GM19240 (cell line): ENCODE results near the genes PLEKHO1, MRPS21, CDC42SE1 and RFX5.

- RRBS = 4% methylated on average over 39 of the region's 130 CpGs
These were observed at the start of gene PLEKHO1 for GRCh38 chr1:150149324-150150378. TSS of gene PLEKHO1 (plus strand) at chr1:150149916.

GRCh38 chr1:150162811-150164000, 13.5 kb downstream of the PLEKHO1 start:
- RRBS = no CpG with 5 or more reads among the region's 16 CpGs

GRCh38 chr1:150267661-150267830, 1.3 kb downstream of the APH1A start:
- RRBS = no CpG with 5 or more reads among the region's 3 CpGs

- RRBS = no CpG with 5 or more reads among the region's 7 CpGs
These were observed 2.1 kb upstream of the CIART start for GRCh38 chr1:150280083-150280865.

DNA sequence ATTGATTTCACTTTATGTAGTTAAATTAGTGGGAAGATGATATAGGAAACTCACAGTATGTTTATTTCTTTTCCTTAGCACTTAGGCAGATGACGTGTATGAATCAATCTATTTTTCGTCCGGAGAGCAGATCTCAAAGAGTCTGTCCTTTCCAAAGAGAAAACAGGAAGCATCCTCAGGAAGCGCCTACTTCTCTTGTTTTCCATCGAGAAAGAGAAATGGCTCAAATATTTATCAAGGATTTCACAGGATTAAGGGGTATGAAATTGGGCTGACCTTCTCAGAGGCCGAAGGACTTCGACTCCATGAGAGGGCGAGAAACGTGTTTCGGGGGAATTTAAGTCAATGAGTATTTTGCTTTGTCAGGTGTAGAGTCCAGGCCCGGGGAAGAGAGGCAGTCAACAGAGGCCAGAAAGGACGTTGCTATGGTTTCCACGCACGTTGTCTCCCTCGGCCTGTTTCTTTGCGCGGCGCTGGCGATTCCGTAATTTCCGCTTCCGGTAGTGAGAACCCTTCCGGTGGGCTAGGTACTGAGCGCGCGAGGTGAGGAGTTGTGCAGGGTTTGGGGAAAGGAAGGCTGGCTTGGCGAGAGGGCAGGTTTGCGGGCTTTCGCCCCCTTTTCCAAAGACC, at the start of gene MRPS21:
Gene MRPS21, plus strand, starts transcription at position 506 of the 630 bp plus-strand sequence.
- RRBS = no CpG with 5 or more reads among the region's 29 CpGs

- RRBS = no CpG with 5 or more reads among the region's 4 CpGs
These were observed 14.2 kb downstream of the ADAMTSL4 start for GRCh38 chr1:150563228-150564060.

GRCh38 chr1:150567150-150567465, 12.3 kb downstream of the MCL1 start:
- RRBS = no CpG with 5 or more reads among the region's 5 CpGs

DNA sequence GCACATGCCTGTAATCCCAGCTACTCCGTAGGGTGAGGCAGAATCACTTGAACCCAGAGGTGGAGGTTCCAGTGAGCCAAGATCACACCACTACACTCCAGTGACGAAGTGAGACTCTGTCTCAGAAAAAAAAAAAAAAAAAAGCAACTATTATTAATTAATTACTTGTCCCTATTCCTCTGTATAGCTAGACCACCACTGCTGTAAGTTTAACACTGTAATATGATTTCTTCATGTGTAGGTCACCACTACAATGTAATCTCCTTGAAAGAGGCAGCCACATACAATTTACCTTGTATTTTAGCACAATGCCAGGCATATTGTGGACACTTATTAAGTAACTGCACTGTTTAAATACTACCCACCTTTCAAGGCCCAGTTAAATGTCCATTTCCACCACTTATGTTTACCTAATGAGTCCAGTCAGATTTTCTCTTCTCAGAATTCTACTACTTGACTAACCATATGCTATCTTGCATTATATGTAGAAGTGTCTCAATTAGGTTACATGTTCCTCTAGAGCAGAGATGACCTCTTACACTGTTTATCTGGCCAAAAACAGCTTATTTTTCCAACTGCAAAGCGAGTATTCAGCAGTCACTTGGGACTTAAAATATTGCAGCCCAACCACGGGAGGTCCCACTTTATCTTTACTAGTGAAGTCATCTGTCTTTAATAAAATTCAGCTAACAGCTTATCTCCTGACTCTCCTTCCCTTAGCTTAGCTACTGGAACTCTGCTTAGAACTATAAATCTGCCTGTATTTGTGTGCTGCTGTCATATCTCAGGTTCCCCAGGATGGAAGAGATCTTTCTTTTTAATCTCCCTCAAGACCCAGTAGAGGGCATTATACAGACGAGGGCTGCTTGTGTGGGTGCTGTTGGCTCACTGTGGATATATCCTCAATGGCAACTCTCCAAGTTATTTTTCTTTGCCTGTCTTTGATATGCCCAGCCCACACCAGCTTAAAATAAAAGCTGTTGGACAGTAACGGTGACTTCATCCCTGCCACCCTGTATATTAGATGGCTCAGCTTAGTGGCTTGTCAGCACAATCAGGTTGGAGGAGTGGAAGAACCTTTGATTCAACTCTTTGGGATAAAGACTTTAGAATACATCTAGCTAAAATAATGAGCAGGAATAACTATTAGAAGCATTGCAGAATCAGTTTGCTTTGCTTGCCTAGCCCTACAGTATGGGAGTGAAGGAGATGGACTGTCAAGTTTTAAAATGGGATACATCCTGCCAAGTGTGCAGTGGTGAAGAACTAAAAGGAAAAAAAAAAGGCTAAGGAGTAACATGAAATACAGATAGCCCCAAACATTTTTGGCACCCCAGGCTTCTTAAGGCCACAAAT, 9.8 kb downstream of the ENSA start:
- RRBS = no CpG with 5 or more reads among the region's 6 CpGs

DNA sequence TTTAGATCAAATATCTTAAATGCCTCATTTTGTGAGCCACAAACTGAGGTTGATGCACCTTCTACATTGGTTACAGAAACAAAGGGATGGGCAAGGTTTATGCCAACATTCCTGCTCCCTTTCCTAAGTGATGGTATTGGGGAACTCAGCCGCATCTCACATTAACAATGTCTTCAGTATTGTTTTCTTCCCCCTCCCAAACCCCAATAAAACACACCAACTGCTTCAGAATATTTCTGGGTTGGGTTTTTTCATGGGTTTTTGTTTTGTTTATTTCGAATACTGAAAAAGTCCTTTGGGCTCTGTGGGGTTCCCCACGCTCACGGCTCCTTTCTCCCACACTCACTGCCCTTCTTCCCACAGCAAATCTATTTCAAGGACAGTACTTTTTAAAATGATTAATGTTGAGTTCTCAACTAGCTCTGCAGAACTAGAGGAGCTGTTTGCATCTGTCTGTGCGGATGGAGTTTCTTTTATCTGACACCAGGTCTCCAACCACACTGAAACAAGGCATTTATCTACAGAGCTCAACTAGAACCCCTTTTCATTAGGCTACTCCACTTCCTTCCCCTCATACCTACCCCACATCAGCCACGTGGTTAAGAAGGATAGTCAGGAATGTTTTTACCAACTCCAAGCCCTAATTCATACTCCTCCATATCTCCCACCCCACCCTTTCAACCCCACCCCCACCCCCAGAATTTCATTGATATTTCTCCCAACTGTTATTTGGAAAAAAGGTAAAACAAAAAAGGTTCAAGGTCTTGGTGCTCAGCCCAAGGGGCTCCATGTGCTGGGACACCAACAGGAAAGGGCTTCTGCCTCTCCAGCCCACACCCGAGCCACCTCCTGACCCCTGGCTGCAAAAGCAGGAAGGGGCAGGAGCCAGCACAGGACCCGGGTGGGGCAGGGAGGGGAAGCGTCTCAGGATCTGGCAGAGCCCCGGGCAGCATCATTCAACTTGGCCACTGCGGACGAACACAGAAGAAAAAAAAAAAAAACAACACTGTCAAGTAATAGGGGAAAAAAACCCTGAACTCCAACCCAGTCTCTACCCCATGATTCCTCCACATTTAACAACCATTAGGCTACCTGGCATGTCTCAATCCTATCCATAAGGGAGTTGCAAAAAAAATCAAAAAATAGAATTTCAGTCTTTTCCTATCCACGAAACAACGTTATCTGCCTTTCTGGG, 7.1 kb downstream of the ENSA start:
- RRBS = 63% methylated on average over 3 of the region's 14 CpGs

- RRBS = no CpG with 5 or more reads among the region's 20 CpGs
These were observed 738 bp downstream of the ENSA start for GRCh38 chr1:150628547-150629201.

- RRBS = no CpG with 5 or more reads among the region's 5 CpGs
These were observed 12.2 kb downstream of the CTSS start for GRCh38 chr1:150753235-150753938.

GRCh38 chr1:150843431-150843908, 32.9 kb downstream of the ARNT start:
- RRBS = no CpG with 5 or more reads among the region's 2 CpGs

DNA sequence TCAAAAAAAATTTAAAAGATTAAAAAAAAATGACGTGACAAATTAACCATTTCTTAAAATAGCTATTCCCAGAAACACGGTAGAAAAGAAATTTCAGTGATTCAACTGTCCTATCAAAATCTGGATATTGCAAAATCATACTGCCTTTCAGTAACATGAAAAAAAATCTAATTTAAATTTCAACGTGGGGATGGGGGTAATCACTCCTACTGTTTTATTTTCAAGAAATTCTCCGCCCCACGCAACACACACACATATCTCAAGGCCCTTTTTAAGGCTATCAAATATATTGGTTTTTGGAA, 1.2 kb downstream of the ARNT start:
- RRBS = no CpG with 5 or more reads among the region's 5 CpGs

DNA sequence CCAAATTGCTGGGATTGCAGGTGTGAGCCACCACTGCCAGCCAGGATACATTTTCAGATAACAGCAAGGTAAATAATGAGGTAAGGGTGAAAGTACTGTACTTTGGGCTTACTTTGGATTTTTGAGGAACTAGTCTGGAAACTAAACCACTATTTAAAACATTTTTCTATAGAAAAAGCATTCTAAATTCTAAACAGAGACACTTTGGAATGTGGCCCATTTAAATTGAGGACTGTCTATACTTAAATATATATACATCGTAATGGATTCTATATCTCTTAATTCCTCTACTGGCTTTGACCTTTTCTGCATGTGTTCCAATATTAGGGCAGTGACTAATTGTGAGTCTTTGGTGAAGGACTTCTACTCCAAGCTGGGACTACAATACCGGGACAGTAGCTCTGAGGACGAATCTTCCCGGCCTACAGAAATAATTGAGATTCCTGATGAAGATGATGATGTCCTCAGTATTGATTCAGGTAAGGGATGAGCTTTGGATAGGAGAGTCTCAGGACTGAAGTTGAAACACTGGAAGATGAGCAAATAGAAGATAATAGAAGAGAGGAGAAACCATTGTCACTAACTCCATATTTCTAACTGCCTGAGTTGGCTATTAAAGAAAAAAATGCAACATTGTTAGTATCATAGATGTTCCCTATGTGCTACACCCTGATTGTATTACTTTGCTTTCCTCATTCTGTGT, 3.6 kb downstream of the SETDB1 start:
- RRBS = no CpG with 5 or more reads among the region's 4 CpGs

DNA sequence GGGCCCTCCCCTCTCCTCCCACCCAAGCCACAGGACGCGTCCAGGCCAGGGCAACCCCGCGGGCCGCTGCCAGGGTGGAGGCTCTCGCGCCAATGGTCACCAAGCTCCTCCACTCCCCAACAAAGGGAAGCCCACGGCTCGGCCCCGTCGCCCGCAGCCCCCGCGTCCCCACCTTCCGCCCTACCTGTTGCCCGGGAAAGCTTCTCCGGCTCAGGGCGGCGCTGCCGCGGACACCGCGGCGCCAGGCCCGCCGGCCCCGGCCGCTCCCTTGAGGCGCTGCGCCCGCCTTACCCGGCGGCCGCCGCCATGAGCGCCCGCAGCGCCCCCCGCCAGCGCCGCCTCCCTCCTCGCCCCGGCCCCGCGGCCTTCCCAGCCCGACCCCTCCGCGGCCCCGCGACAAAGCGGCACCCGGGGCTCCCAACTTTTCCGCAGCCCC, 483 bp downstream of the CERS2 start:
- RRBS = 2% methylated on average over 36 of the region's 53 CpGs

GRCh38 chr1:150976850-150977823, 2.5 kb upstream of the CERS2 start:
- RRBS = 32% methylated on average over 5 of the region's 12 CpGs

GRCh38 chr1:151059087-151059934, at the start of gene CDC42SE1:
TSS of gene CDC42SE1 (minus strand) at chr1:151059622.
- RRBS = 2% methylated on average over 22 of the region's 58 CpGs

- RRBS = 2% methylated on average over 17 of the region's 41 CpGs
These were observed at the start of gene RFX5 for GRCh38 chr1:151346214-151347436. TSS of gene RFX5 (minus strand) at chr1:151347252.

DNA sequence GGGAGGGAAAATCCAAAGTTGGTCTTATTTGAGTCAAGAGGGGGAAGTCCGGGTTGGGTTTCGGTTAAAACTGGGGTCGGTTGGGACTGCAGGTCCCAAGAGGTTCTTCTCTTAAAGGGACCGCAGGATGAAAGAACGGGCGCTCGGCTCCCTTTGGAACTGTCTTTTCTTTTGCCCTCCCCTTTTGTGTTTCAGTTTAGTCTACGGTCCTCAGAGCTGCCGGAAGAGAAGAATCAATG, 304 bp upstream of the RFX5 start:
- RRBS = 0% methylated on average over 1 of the region's 9 CpGs